Metastatic Pancreatic Carcinoma in the Ovary (tissue), 1 donor: ENCODE measurements around a stretch of chr11.

DNA sequence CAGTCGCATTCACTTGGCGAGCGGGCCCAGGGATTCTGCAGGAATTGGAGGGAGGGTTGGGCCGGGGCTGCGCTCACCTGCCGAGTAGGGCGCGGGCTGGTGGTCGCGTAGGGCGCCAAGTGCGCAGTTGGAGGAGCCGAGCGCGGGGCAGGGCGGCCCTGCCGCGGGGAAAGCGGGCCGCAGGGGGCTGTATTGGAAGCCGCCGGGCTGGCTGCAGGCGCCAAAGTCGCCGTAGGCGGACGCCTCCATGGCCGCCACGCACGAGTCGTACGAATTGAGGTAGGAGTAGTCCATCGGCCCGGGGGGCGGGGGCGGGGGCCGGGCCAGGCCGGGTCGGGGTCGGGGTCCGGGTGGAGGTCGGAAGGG is 282 bp downstream of the PHOX2A start:
- PRO-cap: no peak

GRCh38 chr11:72404768-72405451 is 29.4 kb downstream of the CLPB start:
- PRO-cap: no peak

GRCh38 chr11:72640331-72641036 is 33.7 kb downstream of the PDE2A start:
- PRO-cap: no peak

- PRO-cap: no peak
Observed at GRCh38 chr11:72699327-72700158, 25.3 kb upstream of the PDE2A start.

DNA sequence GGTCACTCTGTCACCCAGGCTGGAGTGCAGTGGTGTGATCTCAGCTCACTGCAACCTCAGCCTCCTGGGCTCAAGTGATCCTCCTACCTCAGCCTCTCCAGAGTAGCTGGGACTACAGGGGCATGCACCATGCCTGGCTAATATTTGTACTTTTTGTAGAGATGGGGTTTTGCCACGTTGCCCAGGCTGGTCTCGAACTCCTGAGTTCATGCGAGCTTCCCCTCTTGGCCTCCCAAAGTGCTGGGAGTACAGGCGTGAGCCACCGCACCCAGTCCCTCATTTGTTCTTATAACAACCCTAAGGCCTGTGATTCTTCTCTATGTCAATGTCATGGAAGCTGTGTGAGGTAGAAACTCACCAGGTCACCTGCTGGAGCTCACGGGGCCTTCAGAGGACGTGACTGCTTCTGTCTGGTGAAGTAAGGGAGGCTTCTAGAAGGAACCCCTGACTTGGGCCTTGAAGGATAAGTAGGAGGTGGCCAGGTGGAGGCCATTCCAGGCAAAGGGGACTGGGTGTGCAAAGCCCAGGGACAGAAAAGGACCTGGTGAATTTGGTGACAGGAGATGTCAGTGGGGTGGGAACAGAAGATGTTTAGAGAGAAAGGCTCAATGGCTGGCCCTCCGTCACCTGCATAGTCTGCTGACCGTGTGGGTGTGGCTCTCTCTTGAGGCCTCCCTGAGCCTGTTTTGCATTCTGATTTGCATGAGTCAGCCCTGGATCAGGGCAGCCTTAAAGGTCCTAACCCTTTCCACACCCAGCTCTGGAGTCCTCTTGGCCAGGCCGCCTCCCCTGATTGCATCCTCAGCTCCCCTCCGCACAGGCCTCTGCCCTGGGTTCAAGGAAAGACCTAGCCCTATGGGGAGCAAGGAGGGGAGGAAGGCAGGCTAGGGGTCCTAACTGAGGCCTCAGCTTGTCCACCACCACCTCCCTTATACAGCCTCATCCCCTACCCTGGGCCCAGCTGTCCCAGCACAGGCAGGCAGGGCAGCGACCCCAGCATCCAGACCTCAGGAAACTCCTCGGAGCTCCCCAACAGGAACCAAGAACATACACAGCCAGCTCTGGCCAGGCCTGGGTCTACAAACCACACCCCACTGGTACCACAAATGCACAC is 14.2 kb downstream of the ARAP1 start:
- PRO-cap: no peak

DNA sequence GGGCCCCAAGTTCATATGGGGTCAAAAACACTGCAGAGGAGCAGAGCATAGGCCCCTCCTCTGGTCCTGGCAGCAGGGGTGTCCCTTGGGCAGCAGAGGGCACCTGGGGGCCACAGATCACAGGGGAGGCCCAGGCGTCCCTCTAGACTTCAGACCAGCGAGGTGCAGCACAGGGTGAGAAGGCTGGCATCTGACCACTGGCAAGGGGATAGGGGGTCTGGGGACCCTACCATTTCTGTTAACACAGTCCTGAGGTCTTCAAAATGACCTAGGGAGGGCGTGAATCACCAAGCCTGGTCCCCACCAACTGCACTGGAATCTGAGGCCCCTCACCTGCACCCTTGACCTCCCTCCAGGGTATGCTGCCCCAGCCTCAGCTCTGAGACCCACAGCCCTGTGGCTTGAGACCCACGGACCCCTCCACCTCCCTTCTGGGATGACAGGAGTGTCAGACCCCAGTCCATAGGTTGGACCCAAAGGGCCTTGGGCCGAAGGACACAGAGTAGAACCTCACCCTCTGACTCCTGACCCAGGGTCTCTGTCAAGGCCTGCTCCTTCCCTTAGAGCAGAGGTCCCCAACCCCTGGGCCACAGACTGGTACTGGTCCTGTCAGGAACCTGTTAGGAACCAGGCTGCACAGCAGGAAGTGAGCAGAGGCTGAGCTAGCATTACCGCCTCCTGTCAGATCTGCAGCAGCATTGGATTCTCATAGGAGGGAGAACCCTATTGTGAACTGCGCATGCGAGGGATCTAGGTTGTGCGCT is 1.5 kb upstream of the ARAP1 start:
- PRO-cap: no peak

- PRO-cap: no peak
Observed at GRCh38 chr11:72832192-72832776, 18.1 kb downstream of the ATG16L2 start.

DNA sequence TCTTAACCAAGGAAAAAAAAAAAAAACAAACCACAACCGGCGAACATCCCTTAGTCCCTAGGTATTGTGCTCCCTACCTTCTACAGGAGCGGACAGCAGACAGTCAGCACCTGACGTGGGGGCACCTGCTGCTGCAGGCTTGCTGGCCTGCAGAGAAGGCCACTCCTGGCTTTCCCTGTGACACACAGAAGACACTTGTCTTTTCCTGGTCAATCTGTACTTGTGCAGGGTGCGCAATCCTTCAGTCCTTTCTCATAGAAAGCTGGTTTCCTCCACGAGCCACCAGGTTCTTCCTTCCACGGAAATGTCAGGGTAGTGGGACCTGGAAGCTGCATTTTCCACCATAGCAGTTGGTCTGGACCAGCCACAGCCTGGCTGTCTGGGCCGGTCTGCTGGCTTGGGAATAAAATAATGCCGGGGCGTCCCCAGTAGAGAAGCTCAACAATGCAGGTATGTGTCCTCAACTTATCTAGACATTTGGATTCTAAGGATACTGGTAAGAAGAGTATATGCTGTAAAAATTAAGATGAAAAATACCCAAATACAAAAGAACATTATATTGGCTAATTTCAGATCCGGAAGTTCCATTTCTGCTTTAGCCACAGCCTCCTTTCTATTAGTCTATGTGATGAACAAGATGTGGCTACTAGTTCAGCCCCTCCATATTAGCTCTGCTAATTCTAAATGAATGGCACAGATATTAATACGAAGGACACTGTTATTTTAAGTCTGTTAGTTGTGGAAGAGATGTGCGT is 23.4 kb downstream of the ATG16L2 start:
- PRO-cap: no peak

DNA sequence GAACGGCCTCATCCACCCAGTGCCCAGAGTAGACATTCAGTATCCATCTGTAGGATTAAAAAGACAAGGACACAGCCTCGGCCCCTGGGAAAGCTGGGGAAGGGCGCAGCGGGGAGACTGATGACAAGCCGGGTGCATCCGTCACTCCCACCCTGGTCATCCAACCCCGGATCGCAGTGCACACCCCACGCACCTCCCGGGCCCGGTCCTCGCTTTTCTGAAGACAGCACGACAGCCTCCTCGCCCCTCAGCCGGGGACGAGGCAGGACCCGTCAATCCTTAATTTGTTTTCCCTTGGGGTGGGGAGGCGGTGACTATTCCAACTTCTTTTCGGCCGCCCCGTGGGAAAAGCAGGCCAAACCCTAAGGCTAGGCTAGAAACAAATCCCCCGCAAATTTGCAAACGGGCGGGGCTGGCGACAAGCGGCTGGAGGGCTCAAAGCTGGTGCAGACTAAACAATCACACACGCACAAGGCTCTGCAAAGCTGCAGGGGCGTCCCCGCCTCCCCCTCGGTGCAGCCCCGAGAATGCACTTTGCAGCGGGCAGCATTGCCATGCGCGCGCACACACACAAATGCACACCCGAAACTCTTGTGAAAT is 990 bp downstream of the FCHSD2 start:
- PRO-cap: no peak

DNA sequence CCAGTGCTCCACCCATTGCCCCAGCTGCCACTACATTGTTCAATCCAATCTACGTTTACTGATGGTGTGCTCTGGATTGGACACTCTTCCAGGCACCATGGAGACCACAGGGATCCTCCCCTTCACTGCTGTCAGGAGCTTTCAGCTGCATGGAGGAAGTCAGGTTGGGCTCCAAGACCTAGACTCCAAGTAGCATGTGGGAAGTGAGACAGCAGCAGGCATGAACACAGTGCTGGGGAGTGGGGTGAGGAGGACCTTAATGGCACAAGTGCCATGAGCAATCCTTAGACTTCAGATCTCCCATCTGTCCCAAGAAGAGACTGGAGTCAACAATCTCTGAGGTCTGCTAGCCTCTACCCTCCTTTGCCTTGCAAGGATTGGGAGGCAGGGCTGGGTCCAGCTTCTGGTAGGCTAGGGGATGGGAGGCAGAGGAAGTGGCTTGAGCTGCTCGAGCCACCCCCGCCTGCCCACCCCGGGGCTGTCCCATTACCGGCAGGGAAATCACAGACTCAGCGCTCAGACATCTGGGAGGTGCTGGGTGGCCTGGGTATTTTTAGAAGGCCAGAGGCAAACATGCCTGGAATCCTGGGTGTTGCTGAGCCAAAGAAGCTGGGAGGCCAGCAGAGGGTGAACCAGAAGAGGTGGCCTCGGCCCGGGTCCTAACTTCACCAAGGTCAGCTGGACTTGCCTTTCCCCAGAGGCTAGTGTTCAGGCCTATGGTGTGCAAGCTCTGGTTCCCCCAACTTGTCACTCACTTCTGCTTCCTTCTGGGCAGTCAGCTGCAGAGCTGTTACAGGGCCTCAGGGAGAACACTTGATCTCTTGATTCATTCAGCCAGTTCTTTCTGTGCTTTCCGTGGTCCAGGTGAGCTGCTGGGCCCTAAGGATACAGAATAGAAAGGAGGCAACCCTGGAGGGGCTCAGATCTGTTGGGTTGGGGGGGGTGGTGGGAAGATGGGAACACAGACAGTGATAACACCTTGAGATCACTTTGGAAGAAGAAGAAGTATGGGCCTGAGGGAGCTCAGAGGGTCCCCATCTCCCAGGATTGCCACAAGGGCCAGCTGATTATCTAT is 15.4 kb upstream of the FCHSD2 start:
- PRO-cap: no peak

DNA sequence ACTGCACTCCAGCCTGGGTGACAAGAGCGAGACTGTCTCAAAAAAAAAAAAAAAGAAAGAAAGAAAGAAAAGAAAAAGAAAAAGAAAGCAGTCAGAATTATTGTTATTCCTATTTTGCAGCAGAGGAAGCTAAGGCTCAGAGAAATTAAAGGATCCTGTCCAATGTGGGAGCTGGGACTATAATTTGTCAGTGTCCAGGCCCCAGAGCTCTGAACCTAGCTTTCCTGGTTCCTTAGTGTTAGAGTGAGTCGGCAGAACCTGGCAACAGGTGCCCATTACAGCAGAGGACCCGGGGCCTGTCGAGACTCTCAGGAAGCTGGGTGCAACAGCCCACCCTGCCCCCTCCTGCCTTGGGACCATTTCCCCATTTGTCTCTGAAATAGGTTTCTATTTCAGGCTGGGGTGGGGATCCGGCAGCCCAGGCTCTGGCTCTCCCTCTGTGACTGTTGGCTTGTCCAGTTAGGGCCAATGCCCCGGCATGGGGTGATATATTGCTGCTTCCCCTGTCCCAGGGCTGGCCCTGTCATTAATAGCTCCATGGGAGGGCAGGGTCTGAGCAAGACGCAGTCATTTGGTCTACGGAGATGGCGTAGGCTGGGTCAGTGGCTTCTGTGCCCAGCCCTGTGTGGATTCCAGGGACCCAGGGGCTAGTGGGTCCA is 2.5 kb downstream of the P2RY6 start:
- PRO-cap: no peak

DNA sequence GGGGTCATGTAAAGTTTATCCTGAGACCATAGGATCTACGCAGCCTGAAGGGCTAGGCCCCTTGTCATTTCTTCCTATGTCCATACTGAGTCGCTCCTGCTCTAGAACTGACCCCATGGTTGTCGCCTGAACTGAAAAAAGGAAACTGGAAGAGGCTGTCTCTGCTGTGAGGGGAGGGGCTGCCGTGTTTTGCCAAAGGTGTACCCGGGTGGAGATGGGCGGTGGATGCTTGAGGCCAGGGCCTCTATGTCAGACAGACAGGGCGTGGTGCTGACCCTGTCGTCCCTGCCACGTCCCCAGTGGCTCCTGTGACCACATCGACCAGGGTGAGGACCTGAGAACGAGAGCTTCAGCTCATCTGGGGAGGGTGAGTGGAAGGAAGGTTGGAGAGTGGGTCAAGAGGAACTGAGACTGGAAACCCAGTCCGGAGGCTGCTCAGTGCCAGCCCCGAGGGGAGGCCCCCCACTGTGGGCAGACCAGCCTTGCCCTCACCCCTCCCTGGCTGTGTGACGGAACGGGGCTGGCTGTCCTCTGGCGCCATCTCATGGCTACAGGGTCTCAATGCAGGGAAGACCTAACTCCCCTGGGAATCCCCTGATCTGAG is 17.1 kb downstream of the P2RY6 start:
- PRO-cap: no peak

DNA sequence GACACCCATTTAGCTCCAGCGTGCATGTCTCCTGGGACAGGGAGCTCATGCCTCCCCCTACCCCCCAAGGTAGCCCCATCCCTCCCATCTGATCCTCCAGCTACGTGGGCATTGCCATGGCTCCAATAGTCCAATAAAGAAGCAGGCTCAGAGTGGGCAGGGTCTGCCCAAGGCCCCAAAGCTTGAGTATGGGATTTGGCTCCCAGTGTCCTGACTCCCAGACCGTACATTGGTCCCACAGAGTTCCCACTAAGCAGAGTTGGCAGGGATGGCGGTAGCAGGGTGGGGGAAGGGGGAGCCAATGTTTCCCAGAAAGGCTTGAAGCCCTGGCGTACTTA is 9.1 kb downstream of the ARHGEF17 start:
- PRO-cap: no peak

- PRO-cap: no peak
Observed at GRCh38 chr11:73321527-73322046, 13.5 kb downstream of the ARHGEF17 start.

DNA sequence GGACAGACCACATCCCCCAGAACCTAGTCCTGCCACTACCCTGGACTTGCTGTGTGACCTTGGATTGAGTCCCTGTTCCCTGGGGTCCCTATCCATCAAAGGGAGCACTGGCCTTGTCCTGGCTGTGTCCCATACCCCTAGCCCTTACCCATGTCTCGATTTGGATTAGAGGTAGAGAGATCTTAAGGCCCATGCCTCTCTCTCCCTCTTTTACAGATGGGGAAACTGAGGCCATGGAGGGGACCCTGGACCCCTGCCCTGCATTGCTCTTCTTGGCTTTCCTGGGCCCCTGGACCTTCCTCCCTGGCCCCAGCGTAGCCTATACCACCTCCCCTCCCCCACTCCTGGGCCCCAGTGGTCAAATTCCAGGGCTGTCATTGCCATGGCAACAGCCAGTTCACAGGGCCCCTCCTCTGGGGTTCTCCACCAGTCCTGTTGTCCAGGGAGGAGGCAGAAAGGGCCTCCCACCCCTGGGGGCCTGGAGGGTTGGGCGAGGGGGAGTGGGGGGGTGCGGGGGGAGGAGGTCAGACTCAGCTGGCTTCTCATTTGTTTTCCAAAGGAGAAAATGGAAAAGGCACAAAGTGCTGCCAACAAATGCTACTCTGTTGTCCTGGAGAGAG is 23.2 kb downstream of the ARHGEF17 start:
- PRO-cap: no peak

- PRO-cap: no peak
Observed at GRCh38 chr11:73335209-73335751, 27.2 kb downstream of the ARHGEF17 start.

GRCh38 chr11:73366150-73366771 is 9.9 kb upstream of the RELT start:
- PRO-cap: no peak

GRCh38 chr11:73381525-73382008 is 5.4 kb downstream of the RELT start:
- PRO-cap: no peak

DNA sequence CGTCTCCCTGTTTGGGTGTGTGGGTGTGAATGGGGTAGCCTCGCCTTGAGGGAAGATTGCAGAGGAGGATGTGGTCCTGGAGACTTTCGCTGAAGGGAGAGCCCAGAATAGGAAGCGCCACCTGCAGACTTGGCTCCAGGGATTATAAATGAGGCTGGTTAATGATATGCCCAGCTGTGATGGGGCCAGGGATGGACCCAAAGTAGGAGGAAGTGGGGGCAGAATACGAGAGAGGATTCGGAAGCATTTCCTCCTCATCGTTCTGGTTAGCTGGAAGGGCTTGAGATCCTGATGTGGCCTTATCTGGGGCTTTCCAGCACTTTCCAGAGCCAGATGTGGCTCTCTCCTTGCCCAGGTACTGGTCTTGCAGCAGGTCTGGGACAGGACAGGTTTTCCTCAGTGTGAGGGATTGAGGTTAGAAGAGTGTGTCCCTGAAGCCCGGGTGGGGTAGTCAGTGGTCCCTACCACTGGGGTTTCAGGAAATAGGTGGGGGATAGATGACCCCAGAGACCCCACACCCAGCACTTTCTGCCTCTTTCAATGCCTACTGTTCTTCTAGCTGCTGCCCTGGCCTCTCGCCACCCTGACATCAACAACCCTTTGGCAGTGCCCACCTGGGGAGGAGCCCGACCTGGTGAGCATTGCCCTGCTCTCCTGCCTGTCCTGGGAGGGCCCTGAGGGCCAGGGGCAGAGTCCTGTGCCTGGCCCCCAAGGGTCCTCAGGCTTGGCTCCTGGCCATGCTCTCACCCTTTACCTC is 14.0 kb downstream of the RELT start:
- PRO-cap: no peak

DNA sequence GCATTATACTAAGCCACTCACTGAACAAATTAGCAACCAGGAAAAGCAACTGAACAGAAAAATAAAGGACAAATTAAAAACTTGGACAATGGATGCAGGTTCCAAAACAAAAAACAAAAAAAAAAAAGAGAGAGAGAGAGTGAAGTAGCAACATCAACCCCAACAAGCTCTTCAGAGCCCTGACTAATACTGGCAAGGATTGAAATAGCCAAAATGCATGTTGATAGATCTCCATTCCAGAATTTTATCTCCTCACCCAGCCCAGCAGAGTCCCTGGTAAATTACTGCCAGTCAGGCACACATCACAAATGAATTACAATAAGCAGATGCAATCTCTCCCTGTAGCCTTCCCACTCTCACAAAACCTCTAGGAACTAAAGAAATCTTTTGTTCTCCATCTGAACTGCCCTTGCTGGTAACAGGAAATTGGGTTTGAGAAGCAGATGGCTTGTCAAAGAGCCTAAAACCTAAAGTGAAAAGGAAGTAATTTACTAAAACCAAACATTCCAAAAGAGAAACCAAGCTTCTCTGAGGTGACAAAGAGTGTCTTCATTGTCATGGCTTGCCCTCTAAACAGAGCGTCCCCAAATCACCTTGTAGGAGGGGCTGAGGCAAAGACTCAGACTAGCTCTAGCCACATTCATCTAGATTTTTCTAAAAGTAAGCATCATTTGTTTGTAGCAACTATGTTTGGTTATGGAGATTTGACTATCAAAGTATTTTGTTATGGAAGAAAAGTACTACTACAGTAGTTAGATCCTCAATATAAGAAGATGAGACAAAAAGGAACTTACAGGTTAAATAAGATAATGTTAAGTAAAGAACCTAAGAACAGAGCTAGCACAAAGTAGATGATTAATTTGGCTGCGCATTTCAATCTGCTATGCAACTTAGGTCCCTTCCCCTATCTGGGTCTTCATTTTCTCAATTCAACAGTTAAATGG is 59.4 kb downstream of the FAM168A start:
- PRO-cap: no peak